Mesenchymal stem cell of Wharton's jelly (primary cell): ENCODE measurements around the genes ASB4 and TRRAP.

DNA sequence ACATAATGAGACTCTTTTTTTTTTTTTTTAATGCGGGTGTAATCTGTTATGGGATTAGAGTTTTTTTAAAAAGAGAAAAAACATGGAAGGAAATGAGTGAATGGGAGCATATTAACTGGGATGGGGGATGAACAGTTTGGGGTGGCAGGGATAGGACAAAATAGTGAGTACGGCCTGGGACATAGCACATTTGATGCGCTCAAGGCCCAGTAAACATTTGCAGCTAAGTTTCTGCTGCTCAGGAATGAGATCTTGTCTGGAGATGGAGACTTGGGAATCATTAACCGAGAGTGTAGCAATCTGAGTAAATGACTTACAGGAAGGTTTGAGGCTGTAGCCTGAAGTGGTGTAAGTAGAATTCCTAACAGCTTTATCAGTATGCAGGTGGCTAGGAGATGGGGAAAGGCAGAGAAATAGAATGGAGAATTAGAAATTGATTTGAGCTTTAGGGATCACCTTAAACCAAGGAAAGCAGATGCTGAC lies 6.1 kb upstream of the PON2 start:
- CAGE, long polyA plus RNA = no peak

GRCh38 chr7:95485798-95486237 lies at the start of gene ASB4:
TSS of gene ASB4 (plus strand) at chr7:95485943.
- CAGE, long polyA plus RNA = no peak

- CAGE, long polyA plus RNA = no peak
These were observed 42.4 kb downstream of the PDK4 start for GRCh38 chr7:95553862-95554469.

DNA sequence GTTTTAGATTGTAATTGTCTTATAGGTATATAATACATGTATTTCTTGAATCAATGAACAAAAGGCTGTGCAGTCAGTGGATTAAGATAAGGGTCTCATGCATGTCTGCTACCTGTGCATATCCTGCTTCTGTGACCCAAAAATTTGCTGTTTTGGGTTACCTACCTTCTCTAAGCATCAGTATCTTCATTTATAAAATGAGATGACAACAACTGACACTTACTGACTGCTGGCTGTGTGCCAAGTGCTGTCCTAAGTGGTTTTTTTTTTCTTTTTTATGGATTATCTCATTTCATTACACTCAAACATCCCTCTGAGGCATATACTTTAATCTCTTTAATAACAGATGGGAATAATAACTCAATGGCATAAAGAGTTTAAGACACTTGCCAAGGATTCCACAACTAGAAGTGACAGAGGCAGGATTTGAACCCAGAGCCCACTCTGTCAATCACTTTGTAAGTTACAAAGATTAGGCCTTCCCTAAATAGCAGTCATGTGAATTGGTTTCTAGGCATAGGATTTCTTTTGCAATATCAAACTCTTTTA lies 2.1 kb downstream of the PDK4 start:
- CAGE, long polyA plus RNA = no peak

DNA sequence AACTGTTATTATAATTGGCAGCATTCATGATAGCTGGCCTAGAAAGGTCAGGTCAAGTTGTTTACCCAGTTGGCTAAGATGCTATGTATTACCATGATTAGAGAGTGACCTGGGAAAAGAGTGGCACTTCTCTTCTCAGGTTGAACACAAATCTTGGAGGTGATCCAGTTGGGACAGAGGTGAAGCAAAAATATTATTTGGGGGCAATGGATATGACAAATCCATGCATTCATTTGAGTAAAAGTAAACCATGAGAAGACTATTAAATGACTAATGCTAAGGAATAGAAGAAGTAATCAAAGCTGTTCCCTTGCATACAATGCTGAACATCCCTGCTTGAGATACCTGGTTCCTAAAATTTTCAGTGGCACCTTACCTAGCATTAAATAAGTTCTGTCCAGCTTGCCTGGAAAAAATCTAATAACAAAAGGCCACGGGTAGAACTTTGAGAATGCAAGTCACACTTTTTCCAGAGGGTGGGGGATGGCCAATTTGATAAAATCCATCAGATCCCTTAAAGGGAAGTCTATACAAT lies 3.1 kb upstream of the PDK4 start:
- CAGE, long polyA plus RNA = no peak

DNA sequence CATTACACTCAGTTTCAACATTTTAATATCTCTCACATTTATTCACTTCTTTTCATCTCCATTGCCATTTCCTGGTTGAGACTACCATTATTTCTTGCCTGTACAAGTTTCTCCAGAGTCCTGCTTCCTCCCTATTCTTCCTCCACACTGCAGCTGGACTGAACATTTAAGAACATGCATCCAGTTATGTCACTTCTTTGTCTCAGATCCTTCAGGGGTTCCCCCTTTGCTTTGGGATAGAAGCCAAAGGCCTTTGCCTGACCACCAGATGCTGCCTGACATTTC lies 84.8 kb upstream of the PDK4 start:
- CAGE, long polyA plus RNA = no peak

DNA sequence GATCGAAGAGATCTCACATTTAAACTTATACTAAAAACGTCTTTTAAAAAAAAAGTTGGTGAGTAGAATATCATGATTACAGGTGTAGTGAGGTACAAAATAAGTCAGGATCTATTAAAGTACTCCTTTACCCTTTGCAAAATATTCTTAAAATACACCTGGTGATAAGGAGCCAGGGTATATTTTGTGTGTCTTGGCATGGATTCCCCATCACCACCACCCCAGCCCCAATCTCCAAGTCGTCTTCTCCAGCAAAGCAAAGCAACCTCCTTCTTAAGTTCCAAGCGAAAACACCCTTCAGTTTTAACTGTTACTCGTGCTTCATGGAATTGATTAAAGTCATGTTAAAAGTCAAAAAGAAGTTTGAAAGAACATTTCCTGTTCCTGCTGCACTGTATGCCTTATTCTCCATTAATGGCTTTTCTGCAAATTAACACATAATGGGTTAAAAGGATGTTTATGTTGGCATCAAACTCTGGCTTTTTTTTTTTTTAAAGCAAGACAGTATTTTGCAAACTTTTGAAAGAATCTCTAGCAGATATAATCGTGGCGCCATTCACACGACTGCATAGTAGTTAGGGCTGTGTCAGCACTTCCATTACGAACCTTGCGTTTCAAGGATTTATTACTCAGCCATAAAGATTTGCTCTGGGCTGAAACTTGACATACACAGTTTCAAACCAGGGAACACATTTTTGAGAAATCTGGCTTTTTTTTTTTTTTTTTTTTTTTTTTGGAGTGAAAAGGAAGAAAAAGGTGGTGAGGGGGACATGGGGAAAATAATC lies 207.7 kb downstream of the DYNC1I1 start:
- CAGE, long polyA plus RNA = no peak

DNA sequence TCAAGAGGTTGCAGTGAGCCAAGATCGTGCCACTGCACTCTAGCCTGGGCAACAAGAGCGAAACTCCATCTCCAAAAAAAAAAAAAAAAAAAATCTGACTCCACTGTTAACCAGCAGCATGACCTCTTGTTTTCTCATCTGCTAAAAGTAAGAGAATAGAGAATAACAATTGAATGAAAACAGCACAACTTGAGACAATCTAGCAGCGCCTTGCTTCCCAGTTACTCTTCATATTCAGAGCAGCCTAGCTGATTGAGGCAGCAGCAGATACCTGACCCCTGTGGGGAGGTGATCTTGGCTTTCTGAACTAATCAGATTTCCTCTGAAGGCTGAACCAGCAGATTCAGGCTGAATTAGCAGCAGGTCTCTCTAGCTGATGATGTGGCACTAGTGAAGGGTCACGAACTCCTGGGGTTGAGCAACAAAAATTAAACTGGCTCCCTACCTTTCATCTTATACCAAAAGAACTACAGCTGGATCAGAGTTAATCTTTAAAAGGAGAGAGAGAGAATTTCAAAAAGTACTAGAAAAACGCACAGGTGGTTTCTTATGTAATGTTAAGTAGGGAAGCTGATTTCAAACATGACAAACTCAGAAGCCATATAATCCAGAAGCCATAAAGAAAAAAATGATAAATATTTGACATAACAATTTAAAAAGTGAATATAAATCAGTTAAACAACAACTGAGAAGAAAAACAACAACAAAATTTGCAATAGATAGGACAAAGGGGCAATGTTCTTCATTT lies 13.6 kb downstream of the SLC25A13 start:
- CAGE, long polyA plus RNA = no peak

DNA sequence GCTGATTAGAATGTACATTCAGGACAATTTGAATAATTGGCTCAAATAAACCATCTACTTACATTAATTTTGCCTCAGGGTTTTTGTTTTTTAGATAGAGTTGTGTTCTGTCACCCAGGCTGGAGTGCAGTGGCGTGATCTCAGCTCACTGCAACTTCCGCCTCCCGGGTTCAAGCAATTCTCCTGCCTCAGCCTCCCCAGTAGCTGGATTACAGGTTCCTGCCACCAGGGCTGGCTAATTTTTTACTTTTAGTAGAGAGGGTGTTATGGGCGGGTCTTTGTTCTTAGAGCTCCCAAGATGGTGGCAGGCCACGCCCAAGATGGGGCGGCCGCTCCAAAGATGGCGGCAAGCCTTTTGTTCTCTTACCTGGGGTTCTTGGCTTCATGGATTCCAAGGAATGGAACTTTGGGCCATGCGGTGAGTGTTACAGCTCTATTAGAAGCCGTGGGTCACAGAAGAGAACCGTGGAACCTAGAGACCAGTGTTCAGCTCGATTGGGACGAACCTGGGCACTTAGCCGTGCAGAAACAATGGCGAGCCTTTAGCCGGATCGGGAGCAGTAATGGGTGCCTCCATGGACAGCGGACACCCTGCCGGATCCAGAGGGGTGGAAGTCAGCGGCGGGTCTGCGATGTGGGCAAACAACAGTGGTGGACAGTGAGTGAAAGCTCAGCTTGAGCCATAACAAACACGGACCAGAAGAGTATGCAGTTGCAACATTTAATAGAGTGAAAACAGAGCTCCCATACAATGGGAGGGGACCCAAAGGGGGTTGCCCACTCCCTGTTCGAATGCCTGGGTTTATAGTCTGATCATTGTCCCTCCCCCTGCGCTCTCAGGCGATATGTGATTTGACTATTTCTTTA lies 36.4 kb upstream of the SLC25A13 start:
- CAGE, long polyA plus RNA = no peak

GRCh38 chr7:96377326-96377650 lies 55.4 kb upstream of the SLC25A13 start:
- CAGE, long polyA plus RNA = no peak

DNA sequence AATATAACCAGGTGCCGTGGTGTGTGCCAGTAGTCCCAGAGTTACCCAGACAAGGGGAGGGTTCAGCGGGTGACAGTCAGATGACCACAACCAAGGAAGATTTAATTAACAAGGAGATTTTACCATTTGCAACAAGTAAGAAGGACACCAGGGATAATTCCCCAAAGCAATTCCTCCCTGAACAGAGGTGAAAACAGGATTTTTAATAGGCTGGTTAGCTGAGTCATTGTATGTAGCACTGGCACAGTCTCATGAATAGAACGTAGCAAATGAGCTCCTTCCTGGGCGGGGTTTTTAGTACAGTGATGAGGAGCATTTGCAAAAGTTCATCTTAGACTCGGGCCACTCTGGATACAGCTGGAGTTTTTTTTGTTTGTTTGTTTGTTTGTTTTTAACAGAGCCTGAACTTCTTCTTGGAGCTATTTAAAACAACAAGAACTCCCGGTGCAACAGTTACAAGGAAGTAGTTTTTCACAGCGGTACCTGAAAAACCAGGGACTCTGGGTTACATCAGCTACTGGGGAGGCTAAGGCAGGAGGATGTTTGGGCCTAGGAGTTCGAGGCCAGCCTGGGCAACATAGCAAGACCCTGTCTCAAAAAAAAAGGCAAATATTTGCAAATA lies 39.0 kb downstream of the TAC1 start:
- CAGE, long polyA plus RNA = no peak

- CAGE, long polyA plus RNA = no peak
These were observed 42.7 kb downstream of the LMTK2 start for GRCh38 chr7:98149286-98149799.

DNA sequence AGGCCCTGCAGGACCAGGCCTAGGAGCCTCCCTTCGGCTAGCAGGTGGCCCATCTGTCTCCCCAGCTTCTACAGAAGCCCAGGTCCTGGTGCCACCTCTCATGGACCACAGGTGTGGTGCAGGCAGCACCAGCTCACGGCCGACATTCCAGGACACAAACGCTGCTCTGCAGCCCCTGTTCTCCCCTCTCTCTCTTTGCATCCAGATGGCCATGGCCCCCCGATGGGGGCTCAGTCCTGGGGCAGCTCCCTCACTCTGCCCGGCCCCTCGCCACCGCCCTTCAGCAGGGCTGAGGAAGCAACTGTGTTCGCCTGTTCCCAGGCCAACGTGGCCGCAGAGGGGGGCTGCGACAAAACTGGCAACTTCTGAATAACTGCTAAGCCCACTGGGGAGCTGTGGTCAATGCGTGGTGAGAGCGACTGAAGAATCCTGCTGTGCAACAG lies 10.2 kb downstream of the TECPR1 start:
- CAGE, long polyA plus RNA = no peak

GRCh38 chr7:98300821-98301582 lies 19.5 kb downstream of the BRI3 start:
- CAGE, long polyA plus RNA = no peak

GRCh38 chr7:98371138-98371829 lies 29.6 kb downstream of the BAIAP2L1 start:
- CAGE, long polyA plus RNA = no peak

- CAGE, long polyA plus RNA = no peak
These were observed 20.0 kb upstream of the BAIAP2L1 start for GRCh38 chr7:98421015-98421239.

- CAGE, long polyA plus RNA = no peak
These were observed 53.6 kb downstream of the TMEM130 start for GRCh38 chr7:98816116-98816775.

- CAGE, long polyA plus RNA = no peak
These were observed at the start of gene TRRAP for GRCh38 chr7:98878137-98879494. TSS of gene TRRAP (plus strand) at chr7:98878532.

GRCh38 chr7:98879582-98880294 lies 1.4 kb downstream of the TRRAP start:
- CAGE, long polyA plus RNA = no peak

DNA sequence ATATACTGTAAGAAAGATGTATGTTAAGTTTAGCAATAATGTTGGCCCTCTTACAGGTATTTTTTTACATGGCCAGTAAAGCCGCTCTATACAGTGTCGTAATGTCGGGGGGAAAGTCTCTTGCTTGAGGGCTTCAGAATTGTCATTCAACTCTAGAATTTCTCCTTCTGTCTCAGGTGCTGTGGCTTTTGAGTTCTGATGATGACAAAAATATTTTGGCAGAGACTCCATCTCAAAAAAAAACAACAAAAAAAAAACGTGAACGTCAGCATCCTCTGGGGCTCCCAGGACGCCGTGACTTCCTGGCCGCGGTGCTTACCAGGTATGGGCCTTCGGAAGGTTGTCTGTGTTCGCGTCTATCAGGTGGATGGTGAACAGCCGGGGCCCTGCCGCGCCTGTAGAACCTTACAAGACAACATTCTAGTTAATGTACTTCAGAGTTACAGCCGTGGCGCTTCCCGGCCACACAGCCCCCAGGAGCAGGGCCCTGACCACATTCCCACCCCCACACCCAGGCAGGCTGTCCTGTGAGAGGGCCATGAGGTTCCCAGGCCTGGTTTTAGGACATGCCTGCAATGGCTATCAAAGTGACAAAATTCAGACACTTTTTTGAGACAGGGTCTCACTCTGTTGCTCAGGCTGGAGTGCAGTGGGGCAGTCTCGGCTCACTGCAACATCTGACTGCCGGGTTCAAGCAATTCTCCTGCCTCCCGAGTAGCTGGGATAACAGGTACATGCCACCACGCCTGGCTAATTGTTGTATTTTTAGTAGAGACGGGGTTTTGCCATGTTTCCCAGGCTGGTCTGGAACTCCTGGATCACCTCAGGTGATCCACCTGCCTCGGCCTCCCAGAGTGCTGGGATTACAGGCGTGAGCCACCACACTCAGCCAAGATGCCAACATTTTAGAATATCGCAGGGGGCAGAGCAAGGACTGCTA lies 110.9 kb downstream of the SMURF1 start:
- CAGE, long polyA plus RNA = no peak